WTC11 (cell line): ENCODE results near the gene PTHLH.

DNA sequence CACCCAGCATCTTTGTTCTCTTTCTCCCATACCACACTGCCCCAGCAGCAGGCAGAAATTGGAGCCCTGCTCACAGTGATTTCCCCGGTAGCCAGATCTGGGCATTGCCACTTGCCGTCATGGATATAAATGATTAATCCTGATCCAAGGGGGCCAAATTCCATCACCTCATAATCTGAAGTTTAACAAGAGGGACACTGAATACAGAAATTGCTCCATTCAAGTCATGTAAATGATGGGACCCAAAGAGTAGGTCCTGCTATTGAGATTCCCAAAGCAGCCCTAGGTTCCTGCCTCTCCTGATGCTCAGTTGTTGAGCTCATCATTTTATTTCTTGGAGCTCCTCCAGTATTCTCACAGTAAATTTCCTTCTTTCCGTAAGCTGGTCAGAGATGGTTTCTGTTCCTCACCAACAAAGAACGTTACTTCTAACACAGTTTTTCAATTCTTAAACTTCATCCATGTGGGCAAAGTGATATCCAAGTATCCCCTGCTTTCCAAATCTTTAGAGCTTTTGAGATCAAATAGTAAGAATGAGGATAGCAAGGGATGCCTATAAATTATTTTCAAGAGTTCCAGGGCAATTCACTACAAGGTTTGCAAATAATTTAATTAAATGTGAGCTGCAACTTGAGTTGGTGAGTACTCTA lies 11.7 kb downstream of the ITPR2 start:
- PRO-cap, result no peak

DNA sequence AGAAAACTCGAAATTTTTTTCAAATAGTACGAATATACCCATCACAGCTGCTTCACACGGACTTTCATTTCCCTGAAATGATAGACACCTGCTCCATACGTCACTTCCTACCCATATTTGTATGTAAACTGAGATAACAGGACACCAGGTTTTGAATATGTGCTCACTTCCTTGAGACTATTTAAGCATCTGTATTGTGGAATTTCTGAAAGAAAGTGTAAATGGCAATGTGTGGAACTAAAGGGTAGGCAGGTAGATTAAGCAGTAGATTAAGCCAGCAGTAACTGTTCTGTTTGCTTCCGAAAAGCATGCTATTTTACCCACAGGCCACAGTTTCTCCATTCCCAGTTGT lies 13.5 kb upstream of the ITPR2 start:
- PRO-cap, result no peak

DNA sequence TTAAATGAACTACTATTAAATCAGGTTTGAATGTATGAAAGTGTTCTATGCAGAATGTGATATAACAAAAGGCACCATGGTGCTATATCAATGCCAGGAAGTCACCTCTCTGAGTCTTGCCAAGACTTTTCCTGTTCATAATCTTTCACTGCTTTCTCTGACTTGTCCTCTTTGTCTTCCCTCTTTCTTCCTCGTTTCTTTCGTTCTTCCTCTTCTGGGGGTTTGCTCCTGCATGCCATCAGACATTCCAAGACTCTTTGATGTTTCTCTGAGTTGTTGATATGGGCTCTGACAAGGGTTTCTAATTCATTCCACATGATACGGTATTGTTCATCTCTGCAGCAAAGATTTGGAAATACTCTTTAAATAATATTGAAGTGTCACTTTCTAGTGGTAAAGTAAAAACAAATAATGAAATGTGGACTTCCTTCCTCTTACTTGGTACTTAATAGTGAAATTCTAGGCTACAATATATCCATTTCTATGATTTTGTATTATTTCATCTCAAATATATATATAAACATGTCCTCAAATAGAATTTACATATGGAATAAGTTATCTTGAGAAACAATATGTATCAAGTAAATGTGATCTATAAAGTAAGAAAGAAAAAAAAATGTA lies 24.3 kb downstream of the INTS13 start:
- PRO-cap, result no peak

DNA sequence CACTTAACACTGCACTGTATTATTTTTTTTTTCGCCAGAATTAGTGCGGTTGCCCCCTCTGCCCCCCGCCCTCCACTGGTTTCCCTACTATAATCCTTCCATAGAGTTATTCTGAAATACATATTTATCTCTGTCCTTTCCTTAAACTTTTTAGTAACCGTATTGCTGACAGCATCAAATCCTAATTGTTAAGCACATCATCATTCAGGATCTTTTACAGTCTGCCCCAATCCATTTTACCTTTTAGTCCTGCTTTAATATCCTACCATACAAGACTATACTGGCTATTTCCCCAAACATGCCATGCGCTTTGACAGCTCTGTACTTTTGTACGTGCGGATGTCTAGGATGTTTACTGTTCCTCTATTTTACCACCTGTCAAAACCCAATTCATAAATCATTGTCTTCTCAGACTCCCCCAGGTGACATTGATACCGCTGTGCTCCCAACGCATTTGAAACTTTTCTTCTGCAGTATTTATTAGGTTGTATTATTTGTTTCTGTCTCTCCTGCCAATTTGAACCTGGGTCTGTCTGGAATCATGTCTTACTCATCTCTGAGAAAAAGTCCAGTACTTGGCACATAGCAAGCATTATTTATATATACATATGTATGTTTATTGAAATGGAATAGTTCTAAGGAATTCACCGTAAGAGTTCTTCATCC lies 1.1 kb downstream of the FGFR1OP2 start:
- PRO-cap, result no peak

- PRO-cap, result no peak
Measured at GRCh38 chr12:27013496-27013848, 712 bp downstream of the TM7SF3 start.

DNA sequence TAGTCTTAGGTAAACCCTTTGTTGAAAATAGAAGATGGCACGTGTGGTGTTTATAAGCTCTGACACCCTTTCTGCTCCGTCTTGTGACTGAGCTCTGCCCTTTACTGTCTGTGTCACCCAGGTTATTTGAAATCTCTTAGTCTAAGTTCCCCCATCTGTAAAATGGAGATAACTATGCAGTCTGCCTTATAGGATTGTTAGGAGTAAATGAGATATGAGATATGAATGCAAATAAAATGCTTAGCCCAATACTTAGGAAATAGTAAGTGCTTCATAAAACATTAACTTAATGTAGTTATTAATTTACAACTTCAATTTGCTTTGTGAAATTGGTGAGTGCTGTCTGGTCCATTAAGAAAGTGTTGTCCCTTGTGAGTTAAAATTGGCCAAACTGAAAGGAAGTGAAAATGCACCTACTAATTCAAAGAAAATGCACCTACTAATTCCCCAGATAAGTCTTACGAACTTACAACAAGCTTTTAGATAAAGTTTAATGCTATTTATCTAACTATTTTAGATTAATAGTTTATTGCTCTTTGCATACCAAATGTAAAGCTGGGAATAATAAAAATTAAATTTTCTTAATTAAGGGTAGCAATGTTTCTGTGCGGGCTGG lies 1.6 kb downstream of the BMAL2 start:
- PRO-cap, result no peak

DNA sequence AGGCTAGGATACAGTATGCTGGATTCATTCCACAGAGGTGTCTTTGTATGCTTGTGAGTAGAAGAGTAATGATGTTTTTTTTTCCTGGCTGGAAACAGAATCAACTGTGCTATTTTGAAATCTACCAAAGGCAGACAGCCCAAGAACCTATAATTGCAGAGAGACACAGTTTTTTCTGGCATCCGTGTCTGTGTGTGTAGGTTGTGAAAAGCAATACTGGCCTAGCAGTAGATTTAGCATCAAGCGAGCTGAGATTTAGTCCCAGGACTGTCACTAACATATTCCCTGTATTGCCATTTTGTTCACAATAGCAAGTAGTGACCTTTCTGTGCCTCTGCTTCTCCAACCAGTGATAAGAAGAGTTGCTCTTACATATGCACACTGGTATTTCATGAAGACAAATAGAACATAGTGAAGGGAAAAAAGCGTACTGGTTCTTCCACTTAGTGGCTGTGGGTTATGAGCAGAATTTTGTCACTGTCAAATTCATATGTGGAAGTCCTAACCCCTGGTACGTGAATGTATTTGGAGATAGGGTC lies 12.4 kb upstream of the PPFIBP1 start:
- PRO-cap, result no peak

DNA sequence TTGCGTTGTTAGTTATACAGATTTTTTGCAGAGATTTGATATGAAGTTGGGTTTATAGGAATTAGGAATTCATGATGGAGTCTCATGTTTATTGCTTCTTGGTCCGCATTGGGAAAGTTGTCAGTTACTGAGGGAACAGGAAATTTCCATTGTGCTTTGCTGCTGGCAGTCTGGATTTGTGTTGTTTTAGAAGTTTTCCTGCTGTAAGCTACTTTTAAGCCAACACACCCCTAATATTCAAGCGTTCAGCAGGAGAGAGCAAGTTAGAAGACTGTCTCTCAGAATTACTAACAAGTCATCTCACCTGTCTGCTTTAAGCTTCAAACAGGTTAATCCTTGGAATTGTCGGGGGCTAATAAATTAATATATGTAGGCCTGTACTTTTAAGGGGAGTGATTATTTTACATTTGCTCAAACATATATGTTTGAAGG lies 32.5 kb downstream of the PPFIBP1 start:
- PRO-cap, result no peak

- PRO-cap, result no peak
Measured at GRCh38 chr12:27795001-27795491, 15.0 kb upstream of the MANSC4 start.

GRCh38 chr12:27972559-27973213 lies at the start of gene PTHLH:
Gene PTHLH, minus strand, starts transcription at chr12:27972733.
- PRO-cap, result no peak

GRCh38 chr12:28245922-28247052 lies 56.0 kb downstream of the CCDC91 start:
- PRO-cap, result no peak

DNA sequence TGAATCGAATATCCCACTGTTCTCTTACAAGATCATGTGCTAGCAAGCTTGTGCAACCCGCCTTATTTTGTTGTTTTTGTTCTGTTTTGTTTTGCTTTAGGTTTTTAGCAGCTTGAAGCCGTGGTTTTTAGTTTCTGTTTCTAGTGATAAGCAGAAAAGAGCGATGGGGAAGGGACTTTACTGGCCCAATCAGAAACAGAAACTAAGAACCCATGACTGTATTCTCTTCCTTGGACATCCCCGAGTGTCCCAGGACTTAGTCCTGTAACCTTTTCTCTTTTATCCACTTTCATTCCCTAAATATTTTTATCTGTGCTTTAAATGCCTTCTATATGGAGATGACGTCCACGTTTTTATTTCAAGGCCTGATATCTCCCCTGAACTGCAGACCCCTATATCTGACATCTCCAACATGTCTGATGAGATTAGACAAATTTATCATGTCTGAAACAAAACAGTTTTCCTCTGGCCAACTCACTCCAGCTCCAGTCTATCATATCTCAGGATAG lies 353.1 kb downstream of the CCDC91 start:
- PRO-cap, result no peak

GRCh38 chr12:28770313-28770811 lies 378.7 kb upstream of the FAR2 start:
- PRO-cap, result no peak

DNA sequence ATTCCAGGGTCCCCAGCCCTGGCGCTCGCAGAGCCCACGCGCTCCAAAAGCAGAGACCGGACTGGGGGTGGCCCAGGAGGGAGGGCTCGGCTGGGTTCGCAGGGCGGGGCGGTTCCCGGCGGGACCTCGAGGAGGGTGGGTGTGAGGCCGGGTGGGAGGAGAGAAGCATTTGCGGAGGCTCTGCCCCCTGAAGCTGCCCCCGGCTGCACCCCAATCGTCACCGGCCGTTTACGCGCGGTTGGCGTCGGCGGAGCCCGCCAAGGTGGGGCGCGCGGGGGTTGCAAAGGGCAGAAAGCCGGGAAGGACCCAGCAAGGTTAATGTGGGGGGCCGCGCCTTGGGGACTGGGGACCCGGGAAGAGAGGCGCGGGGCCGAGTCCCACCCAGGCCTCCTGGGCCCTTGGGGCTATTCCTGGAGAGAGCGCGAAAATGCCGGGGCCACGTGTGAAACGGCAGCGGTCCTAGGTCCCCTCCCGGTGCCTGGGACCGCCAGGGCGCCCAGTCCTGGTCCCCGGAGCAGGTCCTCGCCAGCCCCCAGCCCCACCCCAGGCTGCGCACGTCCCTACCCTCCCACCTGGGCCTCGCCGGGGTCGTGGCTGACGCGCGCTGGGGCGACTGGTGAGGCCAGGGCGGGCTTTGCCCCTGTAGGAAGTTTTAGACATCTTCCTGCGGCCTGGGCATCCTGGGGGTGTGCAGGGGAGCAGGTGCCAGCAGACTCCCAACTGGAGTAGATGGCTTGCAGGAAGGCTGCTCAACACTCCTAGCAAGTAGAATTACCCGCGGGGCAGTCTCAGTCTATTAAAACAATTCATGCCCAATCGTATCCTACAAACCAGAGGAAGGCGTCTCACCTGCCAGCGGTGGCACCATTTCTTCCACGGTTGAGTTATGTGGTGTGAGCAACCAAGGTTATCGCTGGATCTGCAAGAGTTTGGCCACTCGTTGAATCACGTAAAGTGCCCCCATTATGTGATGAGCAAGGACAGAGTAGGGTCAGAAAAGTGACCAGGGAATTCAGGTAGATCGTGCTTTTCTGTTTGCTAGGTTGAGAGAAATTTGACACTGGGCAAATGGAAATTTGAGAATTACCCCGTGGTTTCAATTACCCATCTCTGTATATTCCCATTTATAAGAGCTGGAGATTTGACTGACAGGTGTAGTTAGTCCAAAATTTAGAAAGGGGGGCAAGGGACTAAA lies 729 bp downstream of the FAR2 start:
- PRO-cap, result bidirectional peak, plus-strand start at position 238 of the sequence, minus-strand start at position 63 of the sequence

- PRO-cap, result no peak
Measured at GRCh38 chr12:29317529-29318204, 63.3 kb downstream of the ERGIC2 start.

- PRO-cap, result no peak
Measured at GRCh38 chr12:29741417-29742119, 42.2 kb downstream of the TMTC1 start.

GRCh38 chr12:29743746-29744500 lies 39.8 kb downstream of the TMTC1 start:
- PRO-cap, result no peak

DNA sequence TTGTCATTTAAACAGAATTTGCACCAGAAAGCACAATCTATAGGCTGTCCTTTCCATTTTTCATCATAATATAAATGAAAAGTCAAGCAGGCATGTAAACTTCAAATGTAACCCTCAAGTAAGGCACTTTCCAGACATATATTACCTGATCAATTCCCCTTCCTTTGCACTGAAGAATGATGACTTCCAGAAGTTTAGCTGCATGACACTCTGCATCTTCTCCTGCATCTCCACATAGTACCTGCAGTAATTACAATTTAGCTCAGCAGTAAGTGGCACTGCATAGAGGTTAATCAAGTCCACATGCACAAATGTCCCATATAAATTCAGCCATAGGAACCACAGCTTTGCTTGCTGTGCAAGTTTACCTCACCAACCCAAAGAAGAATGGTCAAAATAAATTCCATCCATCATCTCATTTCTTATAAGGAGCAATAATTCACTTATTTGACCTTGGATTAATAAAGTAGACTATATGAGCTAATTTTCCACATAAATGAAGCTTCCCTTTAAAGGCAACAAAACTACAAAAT lies 46.6 kb downstream of the IPO8 start:
- PRO-cap, result no peak

DNA sequence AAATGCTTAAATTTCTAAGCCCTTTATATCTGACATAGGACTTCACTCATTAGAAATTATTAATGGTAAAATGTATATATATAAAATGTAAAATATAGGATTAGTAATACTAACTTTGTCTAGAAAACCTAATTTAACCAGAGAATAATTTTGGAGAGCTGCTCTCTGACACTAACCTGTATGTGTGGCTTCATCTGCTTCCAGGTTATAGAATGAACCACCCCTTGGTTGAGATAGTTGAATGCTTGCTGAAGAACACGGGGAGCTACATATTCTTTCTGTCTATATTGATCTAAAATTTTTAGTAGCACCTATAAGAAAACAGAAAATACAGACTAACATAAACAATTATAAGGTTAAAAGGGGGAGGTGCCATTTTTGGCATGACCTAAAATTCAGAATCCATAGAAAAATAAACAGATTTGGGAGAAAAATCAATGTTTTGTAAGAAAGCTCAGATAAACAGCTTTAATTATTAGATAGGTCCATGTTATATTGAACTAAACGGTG lies 24.8 kb downstream of the IPO8 start:
- PRO-cap, result no peak

DNA sequence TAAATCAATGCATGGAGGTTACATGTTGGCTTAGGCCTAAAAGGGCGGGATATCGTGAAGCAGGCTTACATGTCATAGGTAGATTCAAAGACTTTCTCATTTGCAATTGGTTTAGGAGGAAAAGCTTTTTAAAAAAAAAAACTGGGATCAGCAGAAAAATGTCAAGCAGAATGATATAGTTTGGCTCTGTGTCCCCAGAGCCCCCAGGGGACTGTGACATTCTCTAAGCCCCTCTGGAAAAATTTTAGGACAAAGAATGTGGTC lies 36.3 kb upstream of the CAPRIN2 start:
- PRO-cap, result no peak